Glomerular endothelial cell (primary cell): Measurements from ENCODE around the gene SLC35D2.

DNA sequence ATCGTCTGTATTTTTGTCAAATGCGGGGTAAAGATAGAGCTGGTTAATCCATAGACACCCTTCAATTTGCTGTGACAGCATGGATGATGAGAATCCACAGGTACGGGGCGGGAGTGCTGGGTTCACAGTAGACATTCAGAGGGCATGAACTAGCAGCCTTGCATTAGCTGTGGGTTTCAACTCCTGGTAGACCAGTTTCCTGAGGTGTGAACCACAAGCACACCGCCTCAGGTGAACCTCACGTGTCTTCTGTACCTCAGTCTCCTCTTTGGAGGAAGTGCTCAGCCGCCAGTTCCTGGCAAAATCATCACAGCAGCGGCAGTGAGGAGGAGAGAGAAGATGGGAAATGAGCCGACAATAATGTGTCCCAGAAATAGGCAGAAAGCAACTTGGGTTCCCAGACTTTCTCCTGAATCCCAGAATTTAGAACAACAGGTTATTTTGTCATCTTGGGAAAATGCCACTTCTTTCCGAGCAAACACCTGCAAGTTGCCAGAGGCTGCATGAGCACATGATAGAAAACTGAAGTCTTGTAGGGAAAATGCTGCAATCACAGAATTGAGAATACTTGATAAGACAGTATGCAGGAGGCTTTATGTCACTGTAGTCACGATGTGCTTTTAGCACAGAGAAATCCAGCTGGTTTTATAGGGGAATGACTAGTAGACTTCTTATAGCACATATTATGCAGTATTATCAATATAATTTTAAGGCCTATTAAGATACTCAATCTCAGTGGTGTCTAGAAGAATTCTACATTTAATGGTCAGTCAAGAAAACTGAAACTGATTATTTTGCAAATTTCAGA, 258.5 kb downstream of the AOPEP start:
- RAMPAGE, long total RNA, result no peak

- RAMPAGE, long total RNA, result no peak
Observed at GRCh38 chr9:95008160-95009018, 281.9 kb downstream of the AOPEP start.

DNA sequence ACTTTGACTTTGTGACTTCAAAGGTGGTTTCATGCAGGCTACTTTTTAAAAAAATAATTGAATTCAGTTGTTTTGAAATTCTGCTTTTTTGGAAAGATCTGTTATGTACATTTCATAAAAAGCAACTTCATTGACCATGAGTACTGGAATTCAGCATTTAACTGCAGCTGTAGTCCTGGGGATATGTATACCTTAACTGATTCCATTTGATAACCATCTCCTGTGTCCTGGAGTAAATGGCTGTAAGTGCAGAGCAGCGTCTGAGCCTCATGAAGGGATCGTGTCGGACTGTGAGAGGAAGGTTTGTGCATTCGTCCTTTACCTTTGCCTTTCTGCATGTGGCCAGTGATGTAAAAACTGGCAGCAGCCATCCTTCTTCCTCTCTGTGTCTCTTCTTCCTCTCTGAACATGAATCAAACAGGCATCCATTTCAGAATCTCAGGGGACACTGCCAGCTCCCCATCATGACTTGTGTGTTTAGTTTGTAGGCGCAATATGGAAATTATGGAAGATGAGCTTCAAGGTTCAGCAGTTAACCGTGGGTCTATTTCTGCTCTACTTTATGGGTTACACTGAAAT, 287.1 kb downstream of the FANCC start:
- RAMPAGE, long total RNA, result no peak

DNA sequence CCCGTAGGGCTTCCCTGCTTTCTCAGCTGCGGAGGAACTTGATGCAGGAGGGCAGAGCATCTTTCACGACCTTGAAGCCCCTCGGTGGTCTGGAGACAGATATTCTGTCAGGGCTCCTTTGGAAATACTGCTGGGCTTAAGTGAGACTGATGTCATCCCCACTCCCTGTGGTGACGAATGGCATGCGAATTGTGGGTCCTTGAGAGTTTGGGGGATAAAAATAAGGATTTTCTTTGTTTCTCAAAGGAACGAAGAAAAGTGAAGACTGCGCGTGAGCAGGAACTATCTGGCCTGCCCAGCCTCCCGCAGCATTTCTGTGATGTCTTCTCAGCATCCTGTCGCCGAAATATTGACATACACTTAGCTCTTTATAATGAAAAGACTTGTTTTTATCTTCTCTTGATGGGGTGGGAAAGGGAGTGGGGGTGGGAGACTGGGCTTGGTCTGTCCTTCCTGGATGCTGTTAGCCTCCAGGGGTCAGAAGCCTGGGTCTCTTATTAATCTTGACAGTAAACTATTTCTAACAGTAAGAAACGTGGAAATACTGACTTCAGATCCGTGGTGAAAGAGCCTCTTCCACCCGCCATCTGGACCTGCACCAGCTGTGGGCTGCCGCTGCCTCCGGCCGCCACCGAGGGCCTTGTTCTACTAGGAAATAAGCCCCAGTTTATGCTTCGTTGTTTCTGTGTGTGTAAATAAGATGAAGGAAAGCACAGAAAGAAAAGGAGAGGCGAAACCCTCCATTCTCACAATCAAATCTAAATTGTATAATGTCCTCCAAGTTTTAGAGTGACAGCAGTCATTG, 239.7 kb downstream of the FANCC start:
- RAMPAGE, long total RNA, result no peak

DNA sequence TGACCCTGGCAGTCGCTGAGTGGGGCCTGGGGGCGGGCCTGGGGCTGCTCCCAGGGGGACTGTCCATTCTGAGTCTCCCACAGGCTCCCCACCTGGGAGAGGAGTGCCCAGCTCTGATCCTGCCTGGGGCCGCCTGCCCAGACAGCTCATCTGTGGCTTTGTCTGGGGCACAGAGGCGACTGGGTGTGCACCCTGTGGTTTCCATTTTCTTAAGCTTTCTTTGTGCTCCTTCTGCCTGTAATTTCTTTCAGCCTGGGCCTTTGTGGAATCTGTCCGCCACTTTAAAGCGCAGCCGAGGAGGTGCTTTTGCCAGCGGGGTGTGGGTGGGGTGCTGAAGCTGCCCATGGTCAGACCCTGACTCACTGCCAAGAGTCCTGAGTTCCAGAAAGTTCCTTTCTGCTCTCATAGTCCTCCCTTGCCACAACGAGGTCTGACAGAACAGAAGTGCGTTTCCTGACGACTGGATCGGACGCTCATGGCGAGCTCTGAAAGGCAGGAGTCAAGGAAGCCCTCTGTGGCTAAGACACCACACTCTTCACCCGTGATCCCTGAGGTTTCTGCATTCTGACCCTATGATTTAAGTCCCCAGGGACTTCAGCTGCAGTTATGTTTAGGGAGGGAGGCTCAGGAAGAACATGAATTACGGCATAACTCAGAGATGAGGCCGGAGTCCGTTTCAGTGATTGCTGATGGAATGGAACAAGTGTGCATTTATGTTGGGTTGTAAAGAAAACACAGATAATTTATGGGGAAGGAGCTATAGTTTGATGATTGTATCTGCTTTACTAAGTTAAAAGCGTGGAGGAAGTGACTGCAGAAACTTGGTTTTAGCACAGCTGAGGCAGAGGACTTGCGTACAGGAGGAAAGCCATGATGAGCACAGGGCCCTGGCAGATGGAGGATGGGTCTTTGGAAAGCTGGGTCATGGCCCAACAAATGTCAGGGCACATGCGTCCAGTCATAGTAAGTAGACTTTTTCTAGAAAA, 224.9 kb downstream of the FANCC start:
- RAMPAGE, long total RNA, result no peak

DNA sequence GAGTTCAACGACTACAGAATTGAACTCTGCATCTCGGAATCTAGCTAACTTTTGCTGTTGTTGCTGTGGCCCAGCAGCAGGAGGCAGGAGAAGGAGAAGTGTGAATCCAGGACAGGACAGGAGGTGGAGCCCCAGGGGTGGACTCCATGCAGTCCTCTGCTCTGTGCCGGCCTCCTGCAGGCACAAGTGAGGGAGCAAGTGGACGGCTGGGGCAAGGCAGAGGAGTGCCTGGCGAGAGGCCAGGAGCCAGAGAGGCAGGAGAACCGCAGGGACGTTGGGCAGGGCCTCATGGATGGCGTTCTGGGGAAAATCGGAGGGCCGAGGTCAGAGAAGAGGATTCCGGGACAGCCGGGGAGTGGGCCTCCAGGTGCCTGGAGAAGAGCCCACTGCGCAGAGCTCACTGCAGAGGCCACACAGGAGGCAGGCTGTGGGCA, 214.1 kb downstream of the FANCC start:
- RAMPAGE, long total RNA, result no peak

- RAMPAGE, long total RNA, result no peak
Observed at GRCh38 chr9:95409856-95410421, 92.4 kb upstream of the FANCC start.

- RAMPAGE, long total RNA, result no peak
Observed at GRCh38 chr9:95434143-95434635, 74.9 kb downstream of the PTCH1 start.

DNA sequence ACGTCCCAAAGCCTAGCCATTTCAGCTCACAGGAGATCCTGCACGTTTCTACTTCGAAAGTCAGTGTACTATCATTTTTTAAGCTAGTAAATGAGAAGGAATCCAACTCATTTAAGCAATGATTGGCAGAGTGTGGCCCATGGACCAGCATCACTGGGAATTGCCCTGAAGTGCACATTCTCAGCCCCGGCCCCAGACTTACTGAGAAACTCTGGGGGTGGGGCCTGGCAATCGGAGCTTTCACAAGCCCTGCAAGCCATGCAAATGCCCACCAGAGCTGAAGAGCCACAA, 32.1 kb downstream of the PTCH1 start:
- RAMPAGE, long total RNA, result no peak

DNA sequence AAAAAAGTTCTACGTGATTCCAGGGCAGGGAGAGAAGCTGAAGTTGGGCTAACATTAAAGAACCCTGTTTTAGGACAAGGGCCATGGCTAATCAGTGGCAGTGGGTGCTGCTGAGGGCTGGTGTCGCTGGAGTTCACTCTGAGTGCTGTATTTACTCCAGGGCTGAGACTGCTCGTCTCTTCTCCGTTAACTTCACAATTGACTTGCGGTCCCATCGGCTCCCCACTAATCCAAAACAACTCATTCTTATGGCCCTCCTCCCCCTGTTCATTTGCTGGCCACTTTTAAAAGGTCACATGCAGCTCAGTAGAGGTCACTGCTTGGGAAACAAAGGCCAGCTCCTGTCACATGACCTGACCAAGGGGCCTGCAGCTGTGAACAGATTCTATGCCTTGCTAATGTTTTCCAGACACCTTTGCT, 30.8 kb downstream of the PTCH1 start:
- RAMPAGE, long total RNA, result no peak

DNA sequence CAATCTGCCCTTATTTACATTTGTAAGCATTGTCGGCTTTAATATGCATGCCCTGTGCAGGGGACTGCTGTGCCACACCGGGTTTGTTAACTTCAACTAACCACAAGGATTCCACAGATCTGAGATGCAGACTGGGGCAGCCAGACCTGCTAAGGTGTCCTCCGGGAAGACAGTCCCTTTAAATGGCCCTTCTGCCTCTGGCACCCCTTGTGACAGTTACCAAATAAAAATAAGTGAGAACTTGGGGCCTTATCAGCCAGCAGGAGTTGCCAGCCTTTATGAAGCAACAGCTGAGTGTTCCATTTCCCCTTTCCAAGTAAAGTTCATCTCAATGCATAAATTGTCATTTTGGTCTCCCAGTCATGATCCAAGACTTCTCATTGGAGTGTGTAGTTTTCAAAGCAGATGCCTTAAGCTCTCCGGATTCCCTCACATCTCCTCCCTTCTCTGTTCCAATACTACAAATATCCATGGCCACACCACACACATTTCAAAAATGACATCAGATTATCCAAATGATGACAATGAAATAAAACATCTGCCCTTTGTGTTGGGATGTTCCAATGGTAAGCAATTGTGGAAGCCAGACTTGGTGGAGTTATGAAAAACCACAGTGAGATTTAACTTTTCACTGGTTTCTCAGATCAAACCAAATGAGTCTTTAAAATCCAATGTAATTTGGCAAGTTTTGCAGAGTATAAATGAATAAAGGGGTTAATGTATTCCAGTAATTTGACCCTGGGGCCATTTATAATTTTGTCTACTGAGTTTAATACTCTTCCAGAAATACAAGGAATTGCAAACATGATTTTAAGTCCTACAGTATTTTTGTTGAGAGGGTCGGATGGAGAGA, 3.8 kb upstream of the PTCH1 start:
- RAMPAGE, long total RNA, result no peak

GRCh38 chr9:95666744-95667293, 157.8 kb upstream of the PTCH1 start:
- RAMPAGE, long total RNA, result no peak

DNA sequence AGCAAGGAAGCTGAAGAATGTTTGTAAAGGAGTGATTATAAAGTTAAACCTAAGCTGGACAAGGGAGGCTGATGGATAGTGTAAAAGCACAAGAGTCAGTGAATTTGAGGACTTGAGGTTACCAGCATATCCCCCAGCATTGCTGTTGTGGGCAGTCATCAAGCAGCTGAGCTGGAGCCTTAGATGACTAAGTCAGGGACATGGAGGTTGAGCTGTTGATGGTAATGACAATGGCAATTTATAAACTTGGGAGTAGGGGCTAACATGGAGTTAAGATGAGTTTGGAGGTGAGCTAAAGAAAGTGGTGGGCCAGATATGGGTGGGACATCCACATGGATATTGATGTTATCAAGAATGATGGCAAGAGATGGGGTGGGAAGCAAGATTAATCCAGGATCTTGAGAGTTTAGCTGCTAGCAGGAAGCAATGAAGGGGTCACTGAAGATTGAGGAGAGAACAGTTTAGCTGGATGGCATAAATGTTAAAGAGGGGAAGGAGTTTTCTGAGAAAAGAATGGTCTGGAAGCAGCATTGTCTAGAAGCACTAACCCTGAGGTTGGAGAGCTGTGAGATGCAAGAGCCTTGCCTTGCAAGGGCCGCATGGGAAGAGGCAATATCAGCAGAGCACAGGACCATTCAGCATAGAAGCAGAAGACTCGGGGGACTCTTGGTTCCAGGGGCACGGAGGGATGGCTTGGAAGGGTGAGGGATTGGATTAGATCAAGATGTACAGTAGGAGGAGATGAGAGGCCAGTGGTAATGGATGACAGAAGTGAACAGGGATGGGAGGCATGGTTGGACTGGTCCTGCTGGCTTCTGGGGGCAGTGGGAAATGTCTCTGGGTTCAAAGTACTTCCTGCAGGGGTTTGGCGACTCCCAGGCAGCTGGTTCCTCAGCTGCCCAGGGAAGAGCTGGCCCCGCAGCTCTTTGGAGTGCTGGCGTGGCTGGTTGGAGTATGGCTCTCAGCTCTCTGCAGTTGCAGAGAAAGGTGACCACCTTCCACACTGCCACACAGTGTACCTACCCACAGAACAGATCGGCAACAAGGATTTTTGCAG, 131.9 kb downstream of the ERCC6L2 start:
- RAMPAGE, long total RNA, result no peak

- RAMPAGE, long total RNA, result no peak
Observed at GRCh38 chr9:96129495-96130326, 172.3 kb downstream of the HSD17B3 start.

GRCh38 chr9:96246222-96246583, 55.8 kb downstream of the HSD17B3 start:
- RAMPAGE, long total RNA, result no peak

- RAMPAGE, long total RNA, result no peak
Observed at GRCh38 chr9:96382822-96384102, at the start of gene SLC35D2. Gene SLC35D2, minus strand, starts transcription at chr9:96383711.

DNA sequence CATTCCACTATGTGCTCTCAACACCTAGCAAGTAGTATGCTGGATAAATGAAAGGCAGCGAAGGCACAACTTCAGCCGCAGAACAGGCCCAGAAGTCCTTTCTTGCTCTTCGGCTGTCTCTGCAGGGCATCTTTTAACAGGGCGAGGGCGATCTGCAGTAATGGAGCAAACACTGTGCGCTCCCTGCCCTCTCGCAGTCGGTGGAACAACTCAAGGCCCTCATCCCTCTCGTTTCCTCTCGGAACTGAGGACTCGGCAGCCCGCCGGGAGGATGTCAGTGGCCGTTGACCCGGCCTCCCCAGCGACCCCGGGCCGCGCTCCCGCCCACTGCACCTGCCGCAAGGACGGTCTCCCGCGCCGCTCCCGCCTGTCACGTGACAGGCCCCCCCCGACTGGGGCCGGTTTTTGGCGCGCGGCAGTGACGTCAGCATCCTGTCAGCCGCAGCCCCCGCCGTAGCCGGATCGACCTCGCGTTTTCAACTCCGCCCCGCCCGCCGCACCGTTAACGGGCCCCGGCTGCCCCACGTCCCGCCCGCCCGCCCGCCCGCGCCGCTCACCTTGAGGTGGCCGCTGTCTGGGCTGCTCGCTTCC, 1.0 kb downstream of the ZNF367 start:
- RAMPAGE, long total RNA, result no peak

GRCh38 chr9:96464049-96464692, 14.2 kb downstream of the HABP4 start:
- RAMPAGE, long total RNA, result no peak

GRCh38 chr9:96649413-96649857, 5.7 kb downstream of the PRXL2C start:
- RAMPAGE, long total RNA, result no peak

DNA sequence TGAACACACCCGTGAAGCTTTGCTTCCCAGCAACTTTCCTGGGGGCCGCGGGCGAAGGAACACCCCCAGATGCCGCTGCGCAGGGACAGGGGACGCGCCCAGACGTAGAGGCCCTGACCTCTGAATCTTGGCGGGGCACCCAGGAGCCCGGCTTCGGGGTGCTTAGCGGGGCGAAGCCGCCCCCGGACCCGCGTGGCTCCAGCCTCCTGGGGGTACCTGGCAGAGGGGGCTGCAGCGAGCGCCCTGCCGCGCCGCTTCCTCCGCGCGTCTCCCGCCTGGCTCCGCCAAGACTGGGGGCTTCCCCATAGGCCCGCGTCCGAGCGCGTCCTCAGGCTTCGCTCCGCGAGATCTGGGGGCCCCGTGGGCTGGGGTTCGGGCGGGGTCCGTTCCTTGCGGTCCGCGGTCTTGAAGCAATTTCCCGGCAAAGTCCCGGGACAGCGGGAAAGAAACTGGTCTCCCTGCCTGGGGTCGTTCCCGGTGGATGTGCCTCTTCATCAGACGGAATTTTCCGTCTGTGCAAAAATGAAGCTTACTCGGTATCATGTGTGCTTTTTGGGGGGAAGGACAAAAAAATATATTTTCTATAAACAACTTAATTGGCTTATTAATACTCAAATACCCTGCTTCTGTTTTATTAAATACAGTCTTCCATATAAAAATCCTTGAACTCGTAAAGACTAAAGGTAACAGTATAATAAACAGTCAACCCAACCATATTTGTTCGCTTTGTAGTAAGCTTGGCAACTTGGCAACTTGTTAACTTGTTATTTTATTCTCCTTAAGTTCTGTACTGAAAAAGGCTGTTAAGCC, 23.2 kb upstream of the ZNF782 start:
- RAMPAGE, long total RNA, result no peak